ENCODE measurements around the genes RNF7 and XRN1.

DNA sequence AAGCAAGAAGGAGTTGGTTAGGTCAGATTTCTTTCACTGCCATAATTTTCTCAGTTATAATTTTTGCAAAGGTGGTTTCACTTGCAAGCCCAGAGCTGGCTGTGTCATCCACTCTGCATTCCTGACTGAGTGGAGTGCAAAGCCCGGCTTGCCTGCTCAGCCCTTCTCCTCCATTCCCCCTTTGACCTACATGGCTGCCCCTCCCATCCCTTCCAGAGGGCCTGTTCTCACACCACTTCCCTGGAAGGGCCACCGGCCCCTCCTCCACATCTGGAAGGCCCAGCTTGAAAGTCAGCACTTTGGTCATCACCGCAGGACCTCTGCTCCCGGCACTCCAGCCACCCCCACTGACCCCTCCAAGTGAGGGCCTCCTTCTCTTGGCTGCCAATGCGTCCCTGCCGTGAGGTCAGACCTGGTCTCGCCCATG is 74.1 kb upstream of the RNF7 start:
- PRO-cap, result no peak
- RAMPAGE, long total RNA, result no peak

DNA sequence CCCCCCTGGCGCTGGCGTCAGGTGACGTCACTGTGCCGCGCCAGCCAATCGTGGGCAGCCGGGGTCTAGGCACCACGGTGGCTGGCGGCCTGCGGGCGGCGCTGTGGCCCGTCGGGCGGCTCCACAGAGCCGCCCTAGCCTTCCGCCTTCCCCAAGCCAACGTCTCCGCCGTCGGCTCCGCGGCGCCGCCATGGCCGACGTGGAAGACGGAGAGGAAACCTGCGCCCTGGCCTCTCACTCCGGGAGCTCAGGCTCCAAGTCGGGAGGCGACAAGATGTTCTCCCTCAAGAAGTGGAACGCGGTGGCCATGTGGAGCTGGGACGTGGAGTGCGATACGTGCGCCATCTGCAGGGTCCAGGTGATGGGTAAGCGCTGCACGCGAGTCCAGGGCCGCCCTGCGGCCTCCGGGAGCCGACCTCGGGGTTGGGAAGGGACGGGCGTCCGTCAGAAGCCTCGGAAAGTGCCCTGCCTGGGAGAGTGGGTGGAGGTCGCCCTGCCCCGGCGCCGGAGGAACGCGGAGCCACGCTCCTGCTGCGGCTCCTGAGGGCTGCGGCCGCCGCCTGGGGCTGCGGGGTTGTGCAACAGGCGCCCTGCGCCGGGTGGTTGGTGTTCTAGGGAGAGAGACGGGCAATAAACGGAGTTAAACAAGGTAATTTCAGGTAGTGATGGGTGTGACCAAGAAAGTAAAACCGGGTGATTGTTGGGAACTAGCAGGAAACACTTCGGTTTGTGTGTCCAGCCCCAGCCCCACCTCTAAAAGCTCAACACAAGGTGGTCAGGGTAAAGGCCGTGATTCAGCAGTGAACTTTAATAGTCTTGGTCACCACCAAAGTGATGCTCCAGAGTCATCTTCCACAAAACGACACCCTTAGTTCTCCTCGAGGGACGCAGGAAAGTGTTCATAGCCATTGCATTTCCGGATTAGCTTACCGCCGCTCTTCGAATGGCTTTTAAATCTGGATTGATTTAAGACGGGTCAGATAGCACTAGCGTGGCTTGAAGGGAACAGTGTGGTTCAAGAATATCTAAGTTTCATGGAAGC is at the start of gene RNF7:
TSS of gene RNF7 (plus strand) at position 147 of the 1,042 bp plus-strand sequence.
- PRO-cap, result bidirectional peak, plus-strand start at position 237 of the sequence, minus-strand start outside the sequence; bidirectional peak, plus-strand start at position 662 of the sequence, minus-strand start at position 404 of the sequence
- RAMPAGE, long total RNA, result start-site peak on the plus strand centred at position 158 of the sequence, 72 bp wide, 859 and 141 reads in 2 replicates

- PRO-cap, result no peak
- RAMPAGE, long total RNA, result no peak
Observed at GRCh38 chr3:141763451-141763767, 201 bp downstream of the GRK7 start.

- PRO-cap, result no peak
- RAMPAGE, long total RNA, result no peak
Observed at GRCh38 chr3:141840669-141841369, 35.6 kb upstream of the ATP1B3 start.

DNA sequence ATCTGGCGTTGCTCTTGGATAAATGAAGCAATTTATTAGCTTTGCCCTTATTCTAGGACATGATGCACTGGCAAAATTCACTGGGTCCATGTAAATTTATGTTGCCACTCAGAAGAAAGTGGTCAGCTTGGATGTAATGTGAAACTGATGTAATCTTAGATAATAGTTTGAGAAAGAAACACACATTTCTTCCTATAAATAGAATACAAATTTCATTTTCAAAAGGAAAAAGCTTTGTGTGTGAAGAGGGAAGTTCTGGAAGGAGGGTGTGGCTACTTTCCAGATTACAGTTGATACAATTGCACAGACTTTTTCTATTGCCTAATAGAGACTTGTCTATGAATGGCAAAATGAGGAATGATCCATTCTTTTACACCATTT is 23.3 kb upstream of the ATP1B3 start:
- PRO-cap, result no peak
- RAMPAGE, long total RNA, result no peak

GRCh38 chr3:141878218-141878890 is 1.9 kb downstream of the ATP1B3 start:
- PRO-cap, result no peak
- RAMPAGE, long total RNA, result no peak

- PRO-cap, result no peak
- RAMPAGE, long total RNA, result no peak
Observed at GRCh38 chr3:141927256-141928299, 51.1 kb downstream of the ATP1B3 start.

DNA sequence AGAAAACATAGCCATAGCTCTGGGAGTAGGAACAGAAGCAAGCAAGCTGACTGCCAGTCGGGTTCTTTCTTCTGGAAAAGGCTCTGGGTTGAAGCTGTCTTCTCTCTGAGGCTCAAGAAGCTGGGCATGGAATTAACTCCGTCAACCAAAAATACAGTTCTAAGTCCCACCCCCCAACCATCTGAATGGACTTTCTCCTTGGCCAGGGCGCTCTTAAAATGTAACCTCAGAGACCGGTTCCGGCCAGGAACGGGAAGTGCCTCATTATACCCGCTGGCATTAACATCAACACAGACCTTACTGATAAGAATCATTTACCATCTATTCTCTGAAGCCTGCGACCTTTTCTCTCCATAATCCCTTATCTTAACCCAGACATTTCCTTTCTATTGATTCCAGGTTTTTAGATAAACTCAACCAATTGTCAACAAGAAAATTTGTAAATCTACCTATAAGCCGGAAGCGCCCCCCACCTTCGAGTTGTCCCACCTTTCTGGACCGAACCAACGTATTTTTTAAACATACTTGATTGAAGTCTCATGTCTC is 64.7 kb downstream of the ATP1B3 start:
- PRO-cap, result no peak
- RAMPAGE, long total RNA, result no peak

DNA sequence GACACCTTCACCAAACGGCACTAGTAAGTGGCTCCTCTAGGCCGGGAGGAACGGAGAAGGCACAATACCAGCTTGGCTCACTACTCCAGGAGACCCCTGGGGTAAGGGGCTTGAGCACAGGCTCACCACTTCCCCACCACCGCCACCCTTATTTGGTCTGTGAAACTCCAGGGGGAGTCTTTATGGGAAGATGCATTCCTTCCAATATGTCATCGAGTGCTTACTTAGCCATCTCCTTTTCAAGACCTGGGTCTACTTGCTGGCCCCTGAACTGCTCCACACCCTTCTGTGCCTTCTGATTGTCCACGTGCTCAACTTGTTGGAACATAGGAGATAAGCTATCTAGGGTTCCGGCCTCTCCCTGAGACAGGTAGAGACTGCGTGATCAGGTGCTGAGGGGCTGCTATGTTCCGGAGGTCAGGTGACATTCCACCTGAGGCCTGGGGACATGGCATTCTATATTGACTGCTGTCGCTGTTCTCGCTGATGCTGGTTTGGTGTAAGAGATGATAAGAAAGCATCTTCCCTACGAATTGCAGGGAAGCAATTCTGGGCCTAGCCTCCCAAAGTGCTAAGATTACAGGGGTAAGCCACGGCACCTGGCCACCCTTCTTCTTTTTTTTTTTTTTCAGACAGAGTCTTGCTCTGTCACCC is 65.5 kb downstream of the ATP1B3 start:
- PRO-cap, result no peak
- RAMPAGE, long total RNA, result no peak

- PRO-cap, result no peak
- RAMPAGE, long total RNA, result no peak
Observed at GRCh38 chr3:142421349-142421831, 26.4 kb downstream of the XRN1 start.

- PRO-cap, result bidirectional peak, plus-strand start at chr3:142448163, minus-strand start at chr3:142448017
- RAMPAGE, long total RNA, result start-site peak on the minus strand at chr3:142447987-142448040, 261 and 33 reads in 2 replicates
Observed at GRCh38 chr3:142447880-142448556, at the start of gene XRN1. Gene XRN1 (minus strand): TSS chr3:142448037.

DNA sequence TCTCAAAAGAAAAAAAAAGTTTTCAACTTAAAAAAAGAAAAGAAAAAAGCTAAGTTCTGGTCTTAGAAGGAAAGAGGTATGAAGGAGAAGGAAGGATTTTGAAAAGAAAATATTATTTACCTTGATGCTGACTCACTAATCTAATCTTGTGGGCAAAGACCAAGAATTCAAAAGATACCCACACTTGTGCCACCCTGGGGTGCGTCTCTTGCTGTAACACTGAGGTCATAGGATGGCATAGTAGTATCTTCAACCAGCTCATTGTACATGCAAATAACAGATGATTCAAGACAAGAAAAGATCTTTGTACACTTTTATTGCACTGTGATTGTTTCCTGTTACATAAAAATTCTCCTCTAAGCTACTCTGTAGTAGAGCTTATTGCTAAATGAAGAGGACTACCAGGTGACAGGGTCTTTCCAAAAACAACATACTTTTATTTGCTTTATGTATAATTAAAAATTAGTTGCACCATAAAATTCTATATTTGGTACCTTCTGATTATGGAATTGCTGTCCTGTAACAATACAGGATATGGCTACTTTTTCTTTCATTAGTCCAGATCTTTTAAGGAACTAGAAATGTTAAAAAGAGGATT is 17.4 kb downstream of the PLS1 start:
- PRO-cap, result no peak
- RAMPAGE, long total RNA, result no peak

- PRO-cap, result no peak
- RAMPAGE, long total RNA, result no peak
Observed at GRCh38 chr3:142904492-142905124, 15.7 kb upstream of the PCOLCE2 start.

- PRO-cap, result no peak
- RAMPAGE, long total RNA, result no peak
Observed at GRCh38 chr3:142939951-142940351, 23.5 kb downstream of the PAQR9 start.

GRCh38 chr3:143066112-143066680 is 53.4 kb upstream of the CHST2 start:
- PRO-cap, result unidirectional peak, plus-strand start at chr3:143066457
- RAMPAGE, long total RNA, result no peak

DNA sequence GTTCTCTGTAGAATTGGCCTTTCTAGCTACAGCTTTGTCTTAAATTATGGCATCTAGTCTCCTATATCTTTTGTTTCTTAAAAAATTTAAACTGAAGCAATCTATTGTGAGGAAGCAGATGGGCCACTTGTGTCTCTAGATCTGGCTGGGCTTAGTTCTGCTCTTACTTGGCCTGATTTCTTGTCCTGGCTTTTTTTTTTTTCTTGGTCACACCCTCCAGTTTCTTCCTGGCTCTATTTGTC is 31.3 kb downstream of the CHST2 start:
- PRO-cap, result no peak
- RAMPAGE, long total RNA, result no peak

GRCh38 chr3:143171045-143171807 is 51.7 kb downstream of the CHST2 start:
- PRO-cap, result no peak
- RAMPAGE, long total RNA, result no peak

DNA sequence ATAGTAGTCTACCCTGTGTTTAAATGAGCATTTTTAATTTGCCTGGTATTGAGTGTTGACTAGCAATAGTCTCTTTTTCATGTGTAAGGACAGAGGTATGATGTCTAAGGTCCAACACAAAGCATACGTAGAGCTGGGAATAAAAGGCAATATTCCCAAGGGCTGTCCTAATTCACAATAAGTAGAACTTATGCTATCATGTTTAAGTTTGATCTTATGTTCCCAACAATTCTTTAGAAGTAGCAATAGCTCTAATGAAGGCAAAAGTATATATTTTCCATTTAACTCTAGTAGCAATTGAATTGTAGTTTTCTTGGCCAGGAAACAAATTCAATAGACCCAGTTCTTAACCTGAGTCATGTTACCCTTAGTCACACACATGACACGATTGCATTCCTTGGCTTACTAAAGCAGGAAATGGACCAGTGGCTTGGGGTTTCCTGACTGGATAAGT is 324.0 kb downstream of the CHST2 start:
- PRO-cap, result no peak
- RAMPAGE, long total RNA, result no peak

- PRO-cap, result no peak
- RAMPAGE, long total RNA, result no peak
Observed at GRCh38 chr3:143536094-143536293, 312.3 kb downstream of the SLC9A9 start.

- PRO-cap, result no peak
- RAMPAGE, long total RNA, result no peak
Observed at GRCh38 chr3:143600767-143601296, 247.4 kb downstream of the SLC9A9 start.

All from GM23338 (cell line).